M059J (cell line): ENCODE measurements around a stretch of chr9.

GRCh38 chr9:89598988-89599515 lies 5.8 kb upstream of the GADD45G start:
- RAMPAGE, long total RNA = no peak

GRCh38 chr9:89653906-89654315 lies 49.1 kb downstream of the GADD45G start:
- RAMPAGE, long total RNA = no peak

GRCh38 chr9:89712132-89712572 lies 107.3 kb downstream of the GADD45G start:
- RAMPAGE, long total RNA = no peak

DNA sequence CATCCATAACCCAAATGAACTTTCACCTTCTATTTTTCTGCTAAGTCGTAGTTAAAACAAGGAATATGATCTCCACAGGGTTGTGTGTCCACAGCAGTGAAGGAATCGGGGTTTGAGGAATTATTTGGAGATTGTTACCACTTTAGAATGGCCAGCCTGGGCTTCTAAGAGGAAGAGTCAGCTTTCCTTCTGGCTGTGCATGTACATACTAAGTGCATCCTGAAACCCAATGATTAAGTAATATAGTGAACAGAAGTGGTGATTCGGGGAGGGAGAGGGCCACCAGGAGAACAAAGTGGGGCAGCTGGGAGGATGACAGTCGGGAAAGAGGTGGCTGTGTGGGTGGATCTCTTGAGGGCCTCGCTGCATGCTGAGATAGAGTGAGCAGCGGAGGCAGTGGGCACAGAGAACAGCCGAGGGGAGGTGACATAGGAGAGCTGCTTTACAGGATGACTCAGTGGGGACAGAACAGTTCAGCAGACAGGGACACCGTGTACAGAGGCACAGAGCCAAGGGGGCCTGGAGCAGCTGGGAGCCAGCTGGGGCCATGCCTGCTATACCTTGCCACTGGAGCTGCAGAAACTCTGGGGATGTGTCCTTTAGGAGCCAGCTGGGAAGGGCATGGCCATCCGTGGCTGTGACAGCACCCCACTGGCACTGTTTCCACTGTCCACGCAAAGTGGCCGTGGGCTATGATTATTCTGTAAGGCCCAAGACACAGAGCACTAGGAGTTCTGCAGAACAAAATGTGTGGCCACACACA lies 273.8 kb downstream of the GADD45G start:
- RAMPAGE, long total RNA = no peak

DNA sequence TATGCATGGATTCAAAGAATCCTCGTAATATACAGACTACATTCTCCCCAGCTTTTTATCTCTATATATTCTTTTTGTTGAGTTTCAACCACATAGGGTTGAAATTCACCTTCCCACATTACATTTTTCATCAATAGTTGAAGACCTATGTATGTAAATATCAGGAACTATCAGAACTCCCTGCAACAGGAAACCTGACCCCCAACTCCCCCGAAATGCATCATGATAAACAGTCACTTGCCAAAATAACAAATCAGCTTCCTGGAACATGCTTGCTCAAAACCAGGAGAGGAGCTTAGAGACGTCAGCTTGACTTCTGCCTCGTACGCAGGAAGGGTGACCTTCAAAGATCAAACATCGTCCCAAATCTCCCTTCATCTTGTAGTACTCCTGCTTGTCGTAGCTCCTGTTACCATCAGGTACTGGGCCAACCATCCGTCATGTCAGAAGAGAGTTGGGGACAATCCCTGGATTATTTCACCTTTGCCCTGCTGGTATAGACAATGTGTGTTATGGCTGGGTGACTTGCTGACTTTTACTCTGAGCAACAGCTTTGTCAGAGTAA lies 396.1 kb downstream of the GADD45G start:
- RAMPAGE, long total RNA = no peak

GRCh38 chr9:90102186-90102661 lies 497.4 kb downstream of the GADD45G start:
- RAMPAGE, long total RNA = no peak

- RAMPAGE, long total RNA = no peak
Observed at GRCh38 chr9:90432728-90433378, 209.8 kb downstream of the DIRAS2 start.

DNA sequence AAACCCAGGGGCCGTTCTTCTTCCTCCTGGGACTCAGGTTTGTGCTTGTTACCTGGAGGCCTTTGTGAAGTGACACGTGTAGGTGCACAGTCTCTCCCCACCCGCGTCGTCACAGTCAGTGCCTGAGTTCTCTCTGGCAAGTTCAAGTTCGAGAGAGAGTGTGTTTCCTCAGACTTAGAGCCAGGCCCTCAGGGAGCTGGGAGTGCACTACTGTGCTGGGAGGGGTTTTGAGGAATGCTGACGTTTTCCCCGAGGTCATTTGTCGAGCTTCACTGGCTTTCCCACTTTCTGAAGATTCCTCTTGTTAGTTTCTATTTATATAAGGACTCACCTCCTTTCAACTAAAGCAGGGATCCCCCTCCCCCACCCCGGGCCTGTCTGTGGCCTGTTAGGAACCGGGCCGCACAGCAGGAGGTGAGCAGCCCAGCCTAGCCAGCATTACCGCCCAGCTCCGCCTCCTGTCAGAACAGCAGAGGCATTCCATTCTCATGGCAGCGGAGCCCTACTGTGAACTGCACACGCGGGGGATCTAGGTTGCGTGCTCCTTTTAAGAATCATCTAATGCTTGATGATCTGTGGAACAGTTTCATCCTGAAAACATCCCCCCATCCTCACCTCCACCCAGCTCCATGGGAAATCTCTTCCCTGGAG lies 209.1 kb downstream of the DIRAS2 start:
- RAMPAGE, long total RNA = no peak

GRCh38 chr9:90803800-90804319 lies 2.2 kb downstream of the SYK start:
- RAMPAGE, long total RNA = no peak

- RAMPAGE, long total RNA = no peak
Observed at GRCh38 chr9:90859727-90859926, 58.0 kb downstream of the SYK start.

GRCh38 chr9:90880589-90880944 lies 78.9 kb downstream of the SYK start:
- RAMPAGE, long total RNA = no peak

- RAMPAGE, long total RNA = no peak
Observed at GRCh38 chr9:90889986-90890688, 88.5 kb downstream of the SYK start.

GRCh38 chr9:91101052-91101470 lies 260.7 kb downstream of the AUH start:
- RAMPAGE, long total RNA = no peak

DNA sequence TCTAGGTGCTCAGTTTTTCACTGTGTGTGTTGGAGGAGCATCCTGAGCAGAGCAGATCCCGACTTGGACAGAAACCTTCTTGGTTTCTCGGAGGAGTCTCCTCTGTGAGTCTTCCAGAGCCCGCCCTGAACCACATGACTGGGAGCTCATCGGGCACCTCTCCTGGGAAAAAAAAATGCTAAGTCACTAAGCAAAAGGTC lies 255.3 kb downstream of the AUH start:
- RAMPAGE, long total RNA = no peak

- RAMPAGE, long total RNA = no peak
Observed at GRCh38 chr9:91427681-91428307, 4.2 kb upstream of the NFIL3 start.

GRCh38 chr9:91817776-91818344 lies 132.2 kb downstream of the ROR2 start:
- RAMPAGE, long total RNA = no peak

DNA sequence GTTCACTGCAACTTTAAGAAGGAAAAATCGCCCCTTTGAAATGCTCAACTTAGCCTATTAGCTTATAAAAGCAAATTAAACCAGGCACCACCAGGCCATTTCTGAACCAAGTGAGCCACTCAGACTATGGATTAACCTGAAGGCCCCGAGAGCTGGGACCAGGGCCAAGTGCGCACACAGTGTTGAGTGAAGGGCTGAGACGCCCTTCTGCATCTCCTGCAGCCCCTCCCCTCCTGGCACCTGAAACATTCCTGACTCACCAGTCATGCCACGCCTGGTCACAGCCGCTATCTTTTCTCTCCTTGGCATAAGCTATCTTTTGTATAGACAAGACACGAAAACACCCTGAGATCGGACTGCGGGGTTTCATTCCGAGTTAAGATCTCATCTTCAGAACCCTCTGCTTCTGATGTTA lies 111.8 kb downstream of the ROR2 start:
- RAMPAGE, long total RNA = no peak

GRCh38 chr9:91949294-91949521 lies 820 bp downstream of the ROR2 start:
- RAMPAGE, long total RNA = no peak

DNA sequence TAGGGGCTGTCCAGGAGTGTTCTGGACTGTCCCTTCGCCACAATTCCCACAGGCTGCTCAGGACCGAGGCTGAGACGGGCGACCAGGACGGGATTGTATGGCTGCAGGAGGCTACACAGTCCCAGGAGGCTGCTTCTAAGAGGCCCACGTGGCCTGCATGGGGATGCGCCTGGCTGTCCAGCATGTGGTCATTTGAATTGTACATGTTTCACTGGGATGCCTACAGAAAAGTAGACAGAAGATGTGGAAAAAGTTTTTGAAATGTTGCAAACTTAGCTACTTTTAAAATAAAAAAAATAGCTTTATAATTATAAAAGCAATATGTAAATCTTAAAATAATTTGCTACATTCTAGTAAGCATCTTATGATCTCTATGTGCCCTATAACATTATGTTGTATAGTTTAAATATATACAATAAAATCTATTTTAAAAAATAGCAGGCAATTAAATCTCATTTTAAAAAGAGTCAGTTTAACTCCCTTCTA lies 32.7 kb upstream of the SPTLC1 start:
- RAMPAGE, long total RNA = no peak

DNA sequence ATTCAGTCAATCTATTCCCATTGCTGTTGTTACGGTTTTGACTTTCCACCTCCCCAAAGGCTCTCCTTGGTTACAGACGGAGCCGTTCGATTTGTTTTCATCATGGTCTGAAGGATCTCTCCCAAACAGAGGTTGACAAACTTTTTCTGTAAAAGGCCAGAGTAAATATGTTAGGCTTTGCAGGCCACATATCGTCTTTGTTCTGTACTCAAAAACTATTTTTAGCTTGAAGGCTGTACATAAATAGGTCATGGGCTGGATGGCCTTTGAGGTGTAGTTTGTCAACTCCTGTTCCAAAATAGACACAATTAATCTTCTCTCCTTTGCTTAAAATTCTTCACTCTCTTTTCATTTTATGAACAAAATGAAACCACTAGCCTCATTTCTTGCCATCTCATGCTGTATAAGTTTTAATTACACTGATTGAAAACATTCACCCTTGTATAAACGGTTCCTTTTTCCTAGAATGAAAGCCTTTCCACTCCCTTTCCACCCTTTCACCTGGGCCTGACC lies 11.9 kb downstream of the NOL8 start:
- RAMPAGE, long total RNA = no peak